Caco-2 (cell line): ENCODE measurements around a stretch of chr2.

DNA sequence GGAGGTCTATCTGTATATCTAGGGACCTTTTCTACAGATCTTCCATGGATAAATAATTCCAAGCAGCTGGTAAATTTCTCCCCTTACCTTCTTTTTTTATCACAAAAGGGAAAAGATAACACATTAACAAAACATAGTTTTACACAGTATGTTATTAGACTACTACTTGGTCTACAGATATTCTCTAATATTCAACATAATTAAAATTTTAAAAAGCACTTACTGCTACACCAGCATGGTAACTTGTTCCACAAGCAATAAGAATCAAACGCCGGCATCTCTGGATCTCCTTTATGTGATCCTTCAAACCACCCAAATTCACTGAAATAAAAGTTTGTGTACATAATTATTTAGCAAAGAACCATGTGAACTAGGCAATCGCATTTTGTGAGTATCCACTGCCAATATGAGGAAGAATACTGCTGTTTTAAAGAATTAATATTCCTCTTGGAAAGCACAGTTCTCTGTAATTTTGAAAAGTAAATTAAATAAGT, 45.1 kb downstream of the GFPT1 start:
- PRO-cap, result no peak
- RRBS, result no CpG with 5 or more reads among the region's 3 CpGs

DNA sequence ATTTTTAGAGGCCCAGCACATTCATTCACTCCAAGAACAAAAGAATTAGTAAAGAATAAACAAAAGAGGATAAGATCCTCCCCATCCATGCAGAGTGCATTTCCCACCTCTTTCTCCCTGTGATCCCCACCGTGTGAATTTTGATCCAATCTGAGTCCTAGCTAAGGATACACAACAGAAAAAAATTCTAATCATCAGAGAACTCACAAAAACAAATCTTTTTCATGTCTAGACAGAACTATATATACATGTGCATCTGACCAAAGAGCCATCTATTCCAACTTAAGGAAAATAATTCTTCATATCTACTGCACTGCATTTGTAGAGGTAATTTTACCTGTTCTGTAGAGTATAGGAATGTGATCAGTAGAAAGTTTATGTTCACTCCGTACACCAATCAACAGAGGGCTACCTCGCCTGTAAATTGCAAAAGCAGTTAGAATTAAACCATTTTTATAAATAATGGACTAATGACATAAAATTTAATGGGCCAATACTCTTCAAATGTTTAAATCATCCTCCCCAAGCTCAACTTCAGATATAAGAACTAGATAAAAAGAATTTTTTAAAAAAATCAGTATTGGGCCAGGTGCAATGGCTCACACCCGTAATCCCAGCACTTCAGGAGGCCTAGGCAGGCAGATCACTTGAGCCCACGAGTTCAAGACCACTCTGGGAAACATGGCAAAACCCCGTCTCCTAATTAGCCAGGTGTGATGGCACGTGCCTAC, 32.7 kb downstream of the GFPT1 start:
- PRO-cap, result no peak
- RRBS, result no CpG with 5 or more reads among the region's 7 CpGs

GRCh38 chr2:69460576-69461250, 23.5 kb upstream of the NFU1 start:
- PRO-cap, result no peak
- RRBS, result no CpG with 5 or more reads among the region's 5 CpGs

- PRO-cap, result no peak
- RRBS, result no CpG with 5 or more reads among the region's 2 CpGs
Observed at GRCh38 chr2:69570128-69570863, 73.2 kb downstream of the AAK1 start.

DNA sequence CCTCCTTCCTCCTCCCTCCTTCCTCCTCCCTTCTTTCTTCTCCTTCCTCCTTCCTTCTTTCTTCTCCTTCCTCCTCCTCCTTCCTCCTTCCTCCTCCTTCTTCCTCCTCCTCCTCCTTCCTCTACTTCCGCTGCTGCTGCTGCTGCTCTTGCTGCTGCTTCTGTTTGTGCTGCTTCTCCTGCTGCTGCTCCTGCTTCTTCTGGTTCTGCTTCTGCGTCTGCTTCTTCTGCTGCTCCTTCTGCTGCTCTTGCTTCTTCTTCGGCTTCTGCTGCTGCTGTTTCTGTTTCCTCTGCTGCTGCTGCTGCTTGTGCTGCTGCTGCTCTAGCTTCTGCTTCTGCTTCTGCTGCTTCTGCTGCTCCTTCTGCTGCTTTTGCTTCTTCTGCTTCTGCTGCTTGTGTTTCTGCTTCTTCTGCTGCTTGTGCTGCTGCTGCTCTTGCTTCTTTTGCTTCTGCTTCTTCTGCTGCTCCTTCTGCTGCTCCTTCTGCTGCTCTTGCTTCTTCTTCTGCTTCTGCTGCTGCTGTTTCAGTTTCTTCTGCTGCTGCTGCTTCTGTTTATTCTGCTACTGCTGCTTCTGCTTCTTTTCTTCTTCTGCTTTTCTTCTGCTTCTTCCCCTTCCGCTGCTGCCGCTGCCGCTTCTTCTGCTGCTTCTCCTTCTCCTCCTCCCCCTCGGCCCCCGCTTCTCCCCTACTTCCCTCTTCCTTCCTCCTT, 8.6 kb downstream of the SNRNP27 start:
- PRO-cap, result no peak
- RRBS, result no CpG with 5 or more reads among the region's 8 CpGs

DNA sequence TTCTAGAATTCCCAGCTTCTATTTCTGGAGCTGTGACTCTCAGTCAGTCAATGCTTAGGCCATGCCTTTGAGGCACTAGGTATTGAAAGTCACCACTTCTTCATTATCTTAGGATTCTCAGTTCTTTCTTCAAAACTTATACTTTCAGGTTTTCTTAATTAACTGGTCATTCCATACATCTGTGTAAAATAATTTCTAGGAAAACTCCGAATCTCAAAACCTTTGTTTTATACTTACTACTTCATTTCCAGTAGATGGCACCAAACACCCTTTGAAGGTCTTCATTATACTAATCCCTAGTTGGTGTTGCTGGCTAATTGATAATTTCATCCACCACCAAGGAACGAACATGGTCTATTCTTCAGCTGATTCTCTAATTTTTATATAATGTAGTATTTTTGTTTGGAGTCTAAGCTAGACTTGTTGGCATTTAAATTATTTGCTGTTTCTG, 3.0 kb upstream of the MXD1 start:
- PRO-cap, result no peak
- RRBS, result no CpG with 5 or more reads among the region's 2 CpGs

DNA sequence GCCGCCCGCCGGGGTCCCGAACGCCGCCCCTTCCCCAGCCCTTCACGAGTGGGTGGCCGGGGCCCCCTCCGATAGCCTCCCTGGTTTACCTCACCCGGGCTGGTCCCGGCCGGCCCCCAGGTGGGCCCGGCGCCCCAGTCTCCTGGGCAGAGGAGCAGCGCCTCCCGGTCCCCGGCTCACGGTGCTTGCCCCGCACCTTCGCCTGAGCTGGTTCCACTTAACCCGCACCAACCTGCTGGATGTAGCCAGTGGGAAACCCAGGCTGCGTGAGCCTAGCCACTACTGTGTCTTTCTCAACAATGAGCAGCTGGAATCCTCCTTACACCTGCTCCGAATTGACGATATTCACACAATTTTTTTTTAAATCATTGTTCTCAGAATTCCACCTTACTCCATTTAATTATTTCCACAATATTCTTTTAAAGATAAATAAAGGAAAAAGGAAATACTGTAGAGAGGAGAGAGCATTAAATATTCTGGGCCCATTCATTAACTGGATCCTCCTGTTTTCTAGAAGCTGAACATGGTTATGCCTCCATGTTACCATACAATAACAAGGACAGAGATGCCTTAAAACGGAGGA, 789 bp downstream of the MXD1 start:
- PRO-cap, result no peak
- RRBS, result 4% methylated on average over 12 of the region's 25 CpGs

DNA sequence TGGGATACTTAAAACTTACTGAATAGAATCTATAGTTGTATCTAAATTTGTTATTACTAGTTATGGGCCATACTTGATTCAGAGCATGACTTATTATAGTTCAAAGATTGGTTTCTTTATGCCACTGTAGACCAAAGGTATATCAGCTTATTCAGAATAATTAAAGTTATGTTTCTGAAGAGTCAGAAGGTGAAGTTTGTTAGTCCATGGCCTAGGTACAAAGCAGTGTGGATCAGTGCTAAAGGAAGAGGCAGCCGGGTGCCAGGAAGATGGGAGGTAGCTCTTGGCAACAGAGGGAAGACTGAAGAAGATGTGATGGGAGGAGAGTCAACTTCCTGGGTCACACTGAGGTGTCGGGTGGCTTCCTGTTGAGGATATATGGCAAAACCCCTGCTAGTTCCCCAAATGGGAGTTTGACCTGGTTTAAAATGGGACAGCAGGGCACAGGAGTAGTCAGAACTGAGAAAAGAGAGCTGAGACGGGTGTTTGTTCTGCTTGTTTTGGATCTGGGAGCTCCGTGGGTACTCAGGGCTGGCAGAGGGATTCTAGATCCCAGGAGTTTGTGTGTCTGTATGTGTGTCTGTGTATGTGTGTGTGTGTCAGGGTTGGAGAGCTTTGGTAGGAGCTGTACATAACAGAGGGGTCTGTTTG, 16.9 kb downstream of the MXD1 start:
- PRO-cap, result no peak
- RRBS, result no CpG with 5 or more reads among the region's 4 CpGs

GRCh38 chr2:70018797-70019463, 57.5 kb upstream of the ASPRV1 start:
- PRO-cap, result no peak
- RRBS, result no CpG with 5 or more reads among the region's 2 CpGs

- PRO-cap, result no peak
- RRBS, result no CpG with 5 or more reads among the region's 9 CpGs
Observed at GRCh38 chr2:70044688-70045499, 42.4 kb upstream of the PCBP1 start.

- PRO-cap, result no peak
- RRBS, result no CpG with 5 or more reads among the region's 6 CpGs
Observed at GRCh38 chr2:70070713-70071134, 16.6 kb upstream of the PCBP1 start.

GRCh38 chr2:70088569-70089172, 1.4 kb downstream of the PCBP1 start:
- PRO-cap, result no peak
- RRBS, result no CpG with 5 or more reads among the region's 8 CpGs

- PRO-cap, result unidirectional peak, plus-strand start at chr2:70123510; unidirectional peak, plus-strand start at chr2:70123555
- RRBS, result no CpG with 5 or more reads among the region's 19 CpGs
Observed at GRCh38 chr2:70122765-70123775, 35.8 kb downstream of the PCBP1 start.

DNA sequence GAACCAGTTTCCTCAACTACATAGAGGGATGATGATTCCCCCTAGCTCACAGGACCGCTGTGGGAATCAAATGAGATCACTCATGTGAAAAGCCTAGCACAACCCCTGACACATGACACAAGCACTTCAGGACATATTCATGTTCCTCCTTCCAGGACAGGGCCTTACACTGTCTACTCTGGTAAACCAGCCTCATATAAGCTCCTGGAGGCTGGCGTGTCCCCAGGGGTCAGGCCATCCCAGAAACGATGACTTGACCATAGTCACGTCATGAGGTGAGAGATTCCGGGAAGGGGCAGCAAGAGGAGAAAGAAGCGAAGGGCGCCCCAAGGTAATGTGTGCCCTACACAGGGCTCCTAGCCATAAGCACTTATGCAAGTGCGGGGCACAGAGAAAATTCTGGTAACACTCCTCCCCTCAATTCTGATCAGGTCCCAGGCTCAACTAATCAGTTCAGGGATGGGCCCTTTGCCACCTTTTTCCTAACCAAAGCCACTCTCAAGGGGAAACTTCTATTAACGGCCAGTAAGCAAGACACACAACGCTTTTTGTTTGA, 49.4 kb downstream of the C2orf42 start:
- PRO-cap, result bidirectional peak, plus-strand start at position 51 of the sequence, minus-strand start outside the sequence
- RRBS, result no CpG with 5 or more reads among the region's 10 CpGs

GRCh38 chr2:70472684-70472927, 81.0 kb downstream of the TGFA start:
- PRO-cap, result no peak
- RRBS, result no CpG with 5 or more reads among the region's 4 CpGs

DNA sequence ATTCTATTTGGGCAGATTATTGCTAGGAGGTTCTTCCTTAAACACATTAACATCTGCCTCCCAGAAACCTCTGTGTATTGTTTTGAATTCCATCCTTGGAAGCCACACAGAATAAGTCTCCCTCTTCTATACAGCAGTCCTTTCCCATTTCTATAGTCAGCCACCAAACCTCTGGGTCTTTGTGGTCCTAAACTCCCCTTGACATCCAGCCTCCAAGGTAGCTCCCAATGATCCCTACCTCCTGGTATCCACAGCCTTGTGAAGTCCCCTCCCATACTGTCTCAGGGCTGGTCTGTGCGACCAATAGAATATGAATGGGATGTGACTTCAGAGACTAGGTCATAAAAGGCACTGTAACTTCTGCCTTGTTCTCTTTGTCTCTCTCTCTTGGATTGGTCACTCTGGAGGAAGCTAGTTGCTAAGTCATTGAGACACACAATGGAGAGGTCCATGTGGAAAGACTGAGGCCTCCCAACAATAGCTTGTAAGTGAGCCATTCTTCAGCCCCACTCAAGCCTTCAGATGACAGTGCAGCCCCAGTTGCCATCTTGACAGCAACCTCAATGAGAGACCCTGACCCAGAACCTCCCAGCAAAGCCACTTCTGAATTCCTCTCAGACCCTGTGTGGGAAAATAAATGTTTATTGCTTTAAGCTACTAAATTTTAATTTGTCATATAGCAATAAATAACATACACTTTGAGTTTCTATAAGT, 72.1 kb downstream of the TGFA start:
- PRO-cap, result no peak
- RRBS, result no CpG with 5 or more reads among the region's 1 CpG

DNA sequence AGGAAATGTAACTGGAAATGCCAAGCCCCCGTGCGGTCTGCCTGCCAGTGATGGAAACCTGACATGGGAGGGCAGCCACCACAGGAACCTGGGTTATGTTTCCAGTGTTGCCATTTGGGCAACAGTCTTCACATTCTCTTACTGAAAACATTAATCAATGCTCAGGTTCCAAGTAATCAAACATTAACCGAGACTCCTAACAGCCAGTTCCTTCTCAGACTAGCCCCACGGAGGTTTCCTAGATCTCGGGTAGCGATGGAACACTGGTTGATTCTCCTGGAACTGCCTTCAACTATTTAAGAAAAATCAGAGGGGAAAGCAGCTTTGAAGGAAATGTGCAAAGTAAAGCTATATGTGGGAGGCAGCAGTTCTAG, 2.4 kb downstream of the TGFA start:
- PRO-cap, result no peak
- RRBS, result no CpG with 5 or more reads among the region's 6 CpGs

GRCh38 chr2:70789387-70789856, 1.0 kb downstream of the FIGLA start:
- PRO-cap, result no peak
- RRBS, result no CpG with 5 or more reads among the region's 17 CpGs

- PRO-cap, result no peak
- RRBS, result 54% methylated on average over 8 of the region's 19 CpGs
Observed at GRCh38 chr2:70901808-70902422, 1.5 kb downstream of the VAX2 start.

DNA sequence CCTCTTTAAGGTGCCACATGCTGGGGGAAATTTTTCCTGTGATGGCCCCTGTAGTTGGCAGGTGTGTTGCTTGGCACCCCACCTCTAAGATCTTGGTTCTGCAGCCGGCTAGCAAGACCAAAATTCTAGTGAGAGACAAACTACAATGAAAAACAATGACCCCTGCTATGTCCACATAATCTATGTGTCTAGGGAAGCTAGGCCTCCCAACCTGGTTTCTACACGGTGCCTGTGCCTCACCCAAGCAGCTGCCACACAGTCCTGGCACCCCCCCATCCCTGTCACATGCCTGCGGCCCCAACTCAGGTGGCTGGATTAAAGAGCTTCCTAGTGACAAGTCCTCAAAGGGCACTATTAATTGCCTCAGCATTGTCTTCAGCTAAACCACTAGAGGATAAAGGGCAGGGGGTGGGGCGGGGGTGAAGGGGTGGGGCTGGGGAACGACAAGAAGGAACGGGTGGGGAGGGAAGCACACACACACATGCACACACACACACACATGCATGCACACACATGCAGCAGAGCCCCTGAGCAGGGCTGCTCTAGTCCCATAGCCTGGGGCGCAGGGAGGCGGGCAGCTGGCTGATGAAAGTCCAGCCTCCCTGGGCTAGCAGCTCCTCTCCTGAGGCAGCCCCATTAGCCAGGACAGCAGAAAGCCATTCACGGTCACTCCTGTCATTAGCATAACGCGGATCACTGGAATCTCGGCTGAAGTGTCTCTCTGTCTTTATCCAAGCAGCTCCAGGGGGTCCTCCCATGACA, 7.3 kb upstream of the TEX261 start:
- PRO-cap, result no peak
- RRBS, result no CpG with 5 or more reads among the region's 12 CpGs